Thoracic aorta endothelial cell (primary cell): ENCODE results near the genes PPIAL4D, PEX11B and RBM8A.

DNA sequence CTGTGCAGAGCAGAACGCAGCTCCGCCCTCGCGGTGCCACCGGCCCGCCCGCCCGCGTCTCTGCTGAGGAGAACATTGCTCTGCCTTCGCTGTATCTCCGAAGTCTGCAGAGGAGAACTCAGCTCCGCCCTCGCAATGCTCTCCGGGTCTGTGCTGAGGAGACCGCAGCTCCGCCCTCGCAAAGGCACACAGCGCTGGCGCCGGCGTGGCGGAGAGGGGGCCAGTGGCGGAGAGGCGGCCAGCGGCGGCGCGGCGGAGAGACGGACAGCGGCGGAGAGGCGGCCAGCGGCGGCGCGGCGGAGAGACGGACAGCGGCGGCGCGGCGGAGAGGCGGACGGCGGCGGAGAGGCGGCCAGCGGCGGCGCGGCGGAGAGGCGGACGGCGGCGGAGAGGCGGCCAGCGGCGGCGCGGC, 579.0 kb downstream of the H3-7 start:
- CAGE, long polyA plus RNA = no peak

DNA sequence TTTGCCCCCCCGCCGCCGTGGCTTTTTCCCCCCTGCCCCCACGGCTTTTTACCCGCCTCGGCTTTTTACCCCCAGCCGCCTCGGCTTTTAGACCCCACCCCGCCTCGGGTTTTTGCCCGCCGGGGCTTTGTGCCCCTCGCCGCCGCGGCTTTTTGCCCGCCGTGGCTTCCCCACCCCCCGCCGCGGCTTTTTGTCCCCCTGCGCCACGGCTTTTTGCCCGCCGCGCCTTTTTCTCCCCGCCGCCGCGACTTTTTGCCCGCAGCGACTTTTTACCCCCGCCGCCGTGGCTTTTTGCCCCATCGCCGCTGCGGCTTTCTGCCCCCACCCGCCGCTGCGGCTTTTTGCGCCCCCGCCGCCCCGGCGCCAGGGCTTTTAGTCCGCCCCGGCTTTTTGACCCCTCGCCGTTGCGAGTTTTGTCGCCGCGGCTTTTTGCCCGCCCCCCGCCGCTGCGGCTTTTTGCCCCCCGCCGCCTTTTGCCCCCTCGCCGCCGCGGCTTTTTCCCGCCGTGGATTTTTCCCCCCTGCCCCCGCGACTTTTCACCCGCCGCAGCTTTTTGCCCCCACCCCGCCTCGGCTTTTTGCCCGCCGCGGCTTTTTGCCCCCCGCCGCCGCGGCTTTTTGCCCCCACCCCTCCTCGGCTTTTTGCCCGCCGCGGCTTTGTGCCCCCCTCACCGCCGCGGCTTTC, 408.3 kb downstream of the H3-7 start:
- CAGE, long polyA plus RNA = no peak

DNA sequence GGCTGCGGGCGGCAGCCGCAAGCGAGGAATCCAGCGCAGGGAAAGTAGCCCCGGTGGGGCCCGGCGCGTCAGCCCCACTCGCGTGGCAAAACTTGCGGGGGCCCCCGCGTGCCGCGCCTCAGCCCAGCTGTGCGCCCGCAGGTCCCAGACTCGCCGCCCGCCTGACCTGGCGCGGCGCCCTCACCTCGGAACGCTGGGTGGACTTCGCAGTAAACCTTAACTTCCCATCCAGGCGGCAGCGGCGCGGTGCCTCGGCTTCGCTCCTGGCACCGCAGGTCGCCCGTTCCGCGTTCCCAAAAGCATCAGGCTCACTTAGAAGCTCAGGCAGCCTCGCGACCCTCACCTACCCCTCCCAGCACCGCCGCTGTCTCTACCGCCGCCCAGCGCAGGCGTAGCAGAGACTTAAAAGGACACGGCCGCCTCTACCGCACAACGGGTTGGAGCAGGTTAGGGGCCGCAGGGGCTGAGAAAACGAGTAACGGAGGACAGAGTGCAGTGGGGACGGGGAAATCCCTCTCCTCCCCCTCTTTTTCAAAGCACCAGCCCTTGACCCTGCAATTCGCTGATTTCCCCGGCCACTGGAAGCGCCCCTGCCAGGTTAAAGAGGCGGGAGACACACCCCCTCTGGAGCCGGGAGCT, 262.6 kb downstream of the H3-7 start:
- CAGE, long polyA plus RNA = no peak

DNA sequence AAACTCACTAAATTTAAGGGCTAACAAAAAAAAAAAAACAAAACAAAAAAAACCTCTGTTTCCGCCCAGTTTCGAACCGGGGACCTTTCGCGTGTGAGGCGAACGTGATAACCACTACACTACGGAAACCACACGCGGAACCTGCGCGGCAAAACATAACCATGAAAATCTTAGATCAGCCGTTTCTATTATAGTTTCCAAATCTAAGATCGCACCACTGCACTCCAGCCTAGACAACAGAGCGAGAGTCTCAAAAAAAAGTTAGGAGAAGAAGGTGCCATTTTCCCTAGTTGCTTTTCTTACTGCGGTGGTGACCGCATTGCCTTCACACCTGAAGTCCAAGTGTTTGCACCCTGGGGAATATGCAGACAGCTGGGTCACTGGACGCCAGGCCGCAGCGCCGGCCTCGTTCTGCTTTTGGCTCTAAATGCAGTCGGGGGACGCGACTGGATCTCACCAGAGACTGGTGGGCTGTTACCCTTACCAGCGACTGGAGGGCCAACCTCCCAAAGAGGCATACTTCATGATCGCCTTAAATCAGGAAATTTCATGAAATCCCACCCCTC, 101.8 kb downstream of the H3-7 start:
- CAGE, long polyA plus RNA = no peak

GRCh38 chr1:144439895-144440543, 21.4 kb downstream of the NBPF15 start:
- CAGE, long polyA plus RNA = no peak

GRCh38 chr1:144443864-144444516, 17.5 kb downstream of the NBPF15 start:
- CAGE, long polyA plus RNA = no peak

DNA sequence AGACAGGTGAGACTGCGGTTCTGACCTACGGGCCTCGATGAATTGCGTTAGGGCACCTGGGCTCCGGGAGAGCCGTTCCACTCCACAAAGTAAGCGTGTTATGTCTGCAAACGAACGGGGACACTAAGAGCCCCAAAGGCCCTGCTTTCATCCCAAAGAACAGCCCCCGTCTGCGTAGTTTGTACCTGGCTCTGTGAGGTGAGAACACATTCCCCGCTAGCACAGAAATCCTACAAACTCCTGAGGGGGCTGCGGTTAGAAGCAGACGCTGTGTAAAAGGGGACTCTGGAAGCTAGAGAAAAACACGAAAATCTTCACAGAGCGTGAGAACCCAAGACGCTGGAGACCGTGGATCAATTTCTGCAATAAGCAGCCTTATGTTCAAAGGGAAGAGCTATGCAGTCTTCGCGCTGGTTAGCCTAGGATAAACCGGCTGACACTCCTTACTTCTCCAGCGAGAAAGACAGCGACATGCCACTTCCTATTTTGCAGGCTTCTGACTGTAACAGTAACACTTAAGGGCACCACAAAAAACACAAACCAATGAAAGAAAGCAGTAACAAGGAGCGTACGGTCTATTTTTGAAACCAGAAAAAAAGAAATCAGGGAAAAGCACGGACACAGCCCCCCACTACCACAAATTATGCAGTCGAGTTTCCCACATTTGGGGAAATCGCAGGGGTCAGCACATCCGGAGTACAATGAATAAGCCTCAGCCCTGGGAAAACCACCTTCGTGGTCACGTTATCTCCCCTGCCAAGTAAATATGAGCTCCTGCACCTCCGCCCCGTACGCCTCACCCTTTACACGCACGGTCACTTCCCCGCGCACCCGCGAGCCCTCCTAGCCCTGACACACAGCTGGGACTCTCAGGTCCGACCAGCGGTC, 41.3 kb upstream of the PPIAL4F start:
- CAGE, long polyA plus RNA = no peak

DNA sequence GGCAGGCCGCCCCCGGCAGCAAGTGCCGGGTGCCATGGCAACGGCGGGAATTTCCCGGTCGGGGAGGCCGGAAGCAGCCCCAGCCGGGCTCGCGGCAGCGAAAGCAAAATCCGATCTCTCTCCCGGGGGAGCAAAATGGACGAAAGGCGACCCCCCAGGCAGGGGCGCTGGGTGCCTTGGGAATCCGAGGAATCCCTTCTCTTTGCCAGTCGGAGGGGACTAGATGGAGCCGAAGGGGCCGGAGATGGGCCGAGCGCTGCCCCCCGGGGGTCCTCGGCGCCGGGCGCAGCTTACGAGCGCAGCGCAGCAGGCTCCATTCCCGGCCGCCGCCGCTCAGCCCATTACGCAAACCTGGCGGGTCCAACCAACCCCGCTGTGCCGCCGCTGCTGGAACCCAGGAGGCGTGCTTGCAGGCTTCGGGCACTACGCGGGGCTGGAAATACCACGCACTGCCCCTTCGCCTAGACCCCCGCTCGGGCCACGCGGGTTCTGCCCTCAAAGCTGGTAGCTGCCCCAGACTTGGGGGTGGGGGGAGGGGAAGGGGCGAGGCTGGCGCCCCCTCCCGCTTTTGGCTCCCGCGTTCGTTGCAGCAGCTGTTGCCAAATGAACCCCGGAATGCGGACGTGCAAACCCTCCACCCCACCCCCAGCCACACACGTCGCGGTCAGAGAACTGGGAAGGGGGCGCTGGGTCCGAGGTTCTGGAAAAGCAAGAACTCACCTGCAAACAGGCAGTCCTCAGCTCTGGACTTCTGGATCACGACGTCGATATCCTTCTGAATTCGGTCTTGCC, 26.9 kb downstream of the PPIAL4D start:
- CAGE, long polyA plus RNA = no peak

GRCh38 chr1:145232596-145233419, 9.2 kb downstream of the PPIAL4D start:
- CAGE, long polyA plus RNA = no peak

DNA sequence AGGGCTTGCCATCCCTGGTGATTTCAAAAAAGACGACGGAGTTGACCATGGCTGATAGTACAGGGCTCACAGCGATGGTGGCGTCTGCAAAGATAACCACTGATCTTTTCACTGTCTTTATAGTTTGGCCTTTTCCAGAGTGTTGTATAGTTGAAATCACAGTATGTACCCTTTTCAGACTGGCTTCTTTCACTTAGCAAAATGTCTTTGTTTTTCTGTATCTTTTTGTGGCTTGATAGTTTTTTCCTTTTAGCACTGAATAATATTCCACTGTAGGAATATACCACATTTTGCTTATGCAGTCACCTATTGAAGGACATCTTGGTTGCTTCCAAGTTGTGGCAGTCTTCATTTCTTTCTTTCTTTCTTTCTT, at the start of gene PPIAL4D:
TSS of gene PPIAL4D (minus strand) at position 99 of the 373 bp plus-strand sequence.
- CAGE, long polyA plus RNA = no peak

DNA sequence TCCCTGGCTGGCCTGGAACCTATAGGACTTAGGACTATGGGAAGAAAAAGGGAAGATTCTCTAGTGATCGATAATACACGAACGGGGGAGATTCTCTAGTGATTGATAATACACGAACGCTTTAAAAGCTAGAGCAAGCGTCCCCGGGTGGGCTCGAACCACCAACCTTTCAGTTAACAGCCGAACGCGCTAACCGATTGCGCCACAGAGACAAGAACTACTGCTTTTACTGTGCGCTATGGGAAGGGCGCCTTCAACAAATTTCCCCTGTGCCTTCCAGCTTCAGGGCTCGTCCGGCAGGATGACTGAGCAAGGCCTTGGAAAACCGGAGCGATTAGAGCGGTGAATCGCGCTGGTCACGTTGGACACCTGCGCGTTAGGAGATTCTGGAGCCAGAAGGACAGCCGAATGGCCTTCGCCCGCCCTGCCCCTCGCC, 49.9 kb upstream of the NBPF20 start:
- CAGE, long polyA plus RNA = no peak

GRCh38 chr1:145706214-145706751, 885 bp downstream of the PDZK1 start:
- CAGE, long polyA plus RNA = no peak

DNA sequence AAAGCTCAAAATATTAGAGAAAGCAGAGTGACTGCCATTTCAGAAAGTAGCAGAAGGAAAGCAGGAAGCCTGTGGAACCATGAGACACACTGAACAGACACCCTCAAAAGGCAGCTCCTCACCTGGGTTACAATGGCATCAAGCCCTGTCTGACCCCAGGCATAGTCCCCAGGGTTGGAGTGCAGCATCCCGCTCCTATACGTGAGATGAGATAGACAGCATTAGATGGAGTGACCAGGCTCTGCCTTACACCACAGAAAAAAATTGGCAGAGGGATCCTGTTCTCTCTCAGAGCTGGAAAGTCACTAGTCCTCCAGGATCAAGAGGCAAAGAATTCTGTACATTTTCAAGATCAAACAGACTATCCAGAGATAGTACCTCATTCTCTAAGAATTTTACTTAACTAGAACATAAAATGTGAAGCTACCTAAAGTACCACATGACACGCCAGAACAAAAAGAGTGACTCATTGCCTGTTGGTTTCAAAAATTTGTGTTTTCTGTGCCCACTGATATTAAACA, 32.1 kb downstream of the CD160 start:
- CAGE, long polyA plus RNA = no peak

DNA sequence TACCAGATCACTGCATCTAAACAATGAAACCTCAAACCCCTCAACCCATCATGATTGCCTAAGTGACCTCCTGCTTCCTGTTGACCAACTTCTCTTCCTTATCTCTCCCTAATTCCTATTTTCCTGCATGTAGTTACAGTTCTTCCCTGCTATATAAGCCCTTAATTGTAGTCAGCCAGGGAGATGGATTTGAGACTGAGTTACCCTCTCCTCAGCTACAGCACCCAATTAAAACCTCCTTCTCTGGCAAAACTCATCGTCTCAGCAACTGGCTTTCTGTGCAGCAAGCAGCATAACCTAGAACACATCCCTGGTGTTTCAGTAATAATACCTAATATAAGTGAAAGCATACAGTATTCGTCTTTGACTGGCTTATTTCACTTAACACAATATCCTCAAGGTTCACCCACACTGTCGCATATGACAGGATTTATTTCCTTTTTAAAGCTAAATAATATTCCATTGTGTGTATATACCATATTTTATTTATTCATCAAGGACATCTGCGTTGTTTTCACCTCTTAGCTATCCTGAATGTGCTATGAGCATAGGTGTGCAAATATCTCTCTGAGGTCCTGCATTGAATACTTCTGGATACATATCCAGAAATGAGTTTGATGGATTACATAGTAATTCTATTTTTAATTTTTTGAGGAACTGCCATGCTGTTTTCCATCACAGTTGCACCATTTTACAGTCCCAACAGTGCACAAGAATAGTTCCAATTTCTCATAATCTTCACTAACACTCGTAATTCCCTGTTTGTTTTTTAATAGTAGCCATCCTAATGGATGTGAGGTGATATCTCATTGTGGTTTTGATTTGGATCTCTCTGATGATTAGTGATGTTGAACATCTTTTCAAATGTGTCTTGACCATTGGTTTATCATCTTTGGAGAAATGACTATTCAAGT, 26.6 kb downstream of the RNF115 start:
- CAGE, long polyA plus RNA = no peak

- CAGE, long polyA plus RNA = no peak
These were observed 6.4 kb upstream of the ANKRD35 start for GRCh38 chr1:145891711-145892769.

DNA sequence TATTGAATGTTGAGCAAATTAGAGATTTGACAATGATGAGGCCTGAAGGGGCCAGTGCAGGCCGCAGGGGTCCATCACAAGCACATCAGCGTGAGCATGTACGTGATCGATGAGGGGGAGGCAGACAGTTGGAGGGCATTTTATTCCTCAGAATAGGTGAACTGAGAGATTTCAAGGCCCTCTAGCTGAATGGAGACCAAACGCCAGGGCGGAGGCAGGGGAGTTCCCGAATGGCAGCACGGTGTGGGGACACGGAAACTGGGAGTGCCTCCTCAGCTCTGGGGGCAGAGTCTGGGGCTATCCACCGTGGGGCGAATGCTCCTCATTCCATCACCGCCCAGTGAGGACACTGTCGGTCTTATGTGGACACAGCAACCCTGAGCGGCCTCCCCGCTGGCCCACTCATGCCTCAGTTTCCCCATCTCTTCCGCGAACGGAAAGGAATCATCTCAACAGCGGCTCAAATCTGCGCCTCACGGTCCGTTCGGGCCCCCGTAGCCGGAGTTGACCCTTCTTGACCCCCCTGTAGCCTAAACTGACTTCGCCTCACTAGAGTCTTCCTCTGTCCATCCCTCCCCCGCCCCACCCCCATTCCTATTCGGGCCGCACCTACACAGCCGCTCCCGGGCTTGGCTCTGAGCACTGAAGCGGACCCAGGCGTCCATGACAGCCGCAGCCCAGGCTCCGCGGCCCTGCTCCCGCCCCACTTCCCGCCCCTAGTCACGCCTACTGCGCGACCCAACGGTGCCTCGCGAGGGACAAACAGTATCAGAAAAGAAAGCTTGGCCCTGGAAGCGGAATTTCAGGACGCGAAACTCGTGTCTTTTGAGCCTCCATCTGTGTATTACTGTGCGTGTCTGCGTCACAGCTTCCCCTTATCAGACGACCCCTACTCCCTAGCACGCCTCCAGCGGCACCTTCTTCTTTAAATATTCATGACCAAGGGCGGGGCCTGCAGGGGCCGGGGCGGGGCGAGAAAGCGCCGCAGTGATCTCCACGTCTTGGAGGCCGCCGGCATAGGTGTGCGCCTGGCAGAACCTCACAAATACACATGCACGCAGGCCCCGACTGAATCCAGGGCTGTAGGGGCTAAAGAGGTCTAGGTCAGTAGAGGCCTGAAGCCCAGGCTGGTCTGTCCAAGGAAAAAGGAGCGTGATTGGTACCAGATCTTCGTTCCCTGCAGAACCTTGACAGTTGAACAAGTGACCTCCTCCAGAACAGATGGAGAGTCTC, at the start of gene PEX11B:
TSS of gene PEX11B (minus strand) at position 694 of the 1,233 bp plus-strand sequence.
- CAGE, long polyA plus RNA = no peak

DNA sequence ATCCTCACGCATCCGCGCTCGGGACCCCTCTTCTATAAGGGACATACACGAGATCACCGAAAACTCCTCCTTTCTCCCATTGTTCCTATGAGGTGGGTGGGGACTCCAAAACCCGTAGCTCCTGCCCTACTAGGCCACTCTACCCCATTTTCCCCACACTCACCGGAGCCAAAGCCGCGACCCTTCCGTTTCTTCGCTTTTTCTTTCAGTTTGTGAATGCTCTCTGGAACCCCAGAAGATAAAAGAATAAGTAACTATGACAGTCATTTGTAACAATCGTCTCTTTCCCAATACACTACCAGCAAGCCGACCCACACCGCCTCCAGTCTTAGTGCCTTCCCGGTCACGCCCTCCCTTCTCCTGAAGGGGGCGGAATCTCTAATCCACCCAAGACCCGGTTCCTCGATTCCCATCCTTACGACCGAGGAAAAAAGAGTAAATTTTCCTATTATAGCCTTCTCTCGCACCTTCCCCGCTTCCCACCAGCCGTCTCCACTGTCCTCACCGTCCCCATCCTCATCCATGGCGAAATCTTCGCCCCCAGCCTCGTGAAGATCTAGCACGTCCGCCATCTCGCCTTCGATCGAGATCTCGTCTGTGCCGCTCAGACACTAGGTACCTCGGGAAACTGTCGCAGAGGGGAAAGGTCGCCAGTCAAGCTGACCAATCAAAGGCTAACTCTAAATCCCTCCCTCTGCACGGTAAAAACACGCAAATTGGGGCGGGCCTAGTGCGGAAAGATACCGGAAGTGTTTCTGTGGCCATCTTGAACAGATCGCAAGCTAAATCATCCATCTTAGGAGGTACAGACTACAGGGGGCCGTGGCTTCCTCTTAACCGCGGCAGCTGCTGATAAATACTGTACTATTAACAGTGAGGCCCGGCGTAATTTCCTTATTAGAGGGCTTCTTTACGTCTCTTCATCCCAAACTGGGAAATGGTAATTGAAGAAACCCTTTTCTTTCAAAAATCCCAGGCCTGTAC, at the start of gene RBM8A:
TSS of gene RBM8A (minus strand) at position 630 of the 984 bp plus-strand sequence.
- CAGE, long polyA plus RNA = no peak

GRCh38 chr1:145983812-145984360, 12.5 kb downstream of the TXNIP start:
- CAGE, long polyA plus RNA = no peak

GRCh38 chr1:145985104-145986305, 10.9 kb downstream of the TXNIP start:
- CAGE, long polyA plus RNA = no peak

- CAGE, long polyA plus RNA = no peak
These were observed 27.5 kb upstream of the HJV start for GRCh38 chr1:146049099-146049346.